RPMI7951 (cell line): ENCODE results near the gene DTYMK.

GRCh38 chr2:241095049-241095654, 6.9 kb downstream of the MTERF4 start:
- RAMPAGE, long total RNA: no peak

- RAMPAGE, long total RNA: no peak
Observed at GRCh38 chr2:241234951-241235418, 46.5 kb downstream of the ANO7 start.

DNA sequence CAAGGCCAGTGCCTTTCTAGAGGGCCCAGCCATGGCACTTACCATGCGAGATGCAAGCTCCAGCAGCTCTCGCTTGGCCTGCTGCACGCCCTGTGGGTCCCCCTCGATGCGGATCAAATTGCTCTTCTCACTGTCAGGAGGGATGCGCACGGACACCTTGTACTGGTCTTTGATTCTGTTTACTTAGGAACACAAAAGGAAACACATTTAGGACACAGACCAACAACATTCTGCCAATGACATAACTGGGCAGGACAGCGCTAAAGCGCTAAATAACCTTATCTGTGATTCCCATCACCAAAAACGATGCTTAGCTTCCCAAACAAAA, 61.3 kb downstream of the ANO7 start:
- RAMPAGE, long total RNA: no peak

- RAMPAGE, long total RNA: no peak
Observed at GRCh38 chr2:241355186-241355810, 787 bp upstream of the FARP2 start.

- RAMPAGE, long total RNA: no peak
Observed at GRCh38 chr2:241382660-241383849, 27.0 kb downstream of the FARP2 start.

GRCh38 chr2:241509242-241509896, 985 bp upstream of the STK25 start:
- RAMPAGE, long total RNA: no peak

DNA sequence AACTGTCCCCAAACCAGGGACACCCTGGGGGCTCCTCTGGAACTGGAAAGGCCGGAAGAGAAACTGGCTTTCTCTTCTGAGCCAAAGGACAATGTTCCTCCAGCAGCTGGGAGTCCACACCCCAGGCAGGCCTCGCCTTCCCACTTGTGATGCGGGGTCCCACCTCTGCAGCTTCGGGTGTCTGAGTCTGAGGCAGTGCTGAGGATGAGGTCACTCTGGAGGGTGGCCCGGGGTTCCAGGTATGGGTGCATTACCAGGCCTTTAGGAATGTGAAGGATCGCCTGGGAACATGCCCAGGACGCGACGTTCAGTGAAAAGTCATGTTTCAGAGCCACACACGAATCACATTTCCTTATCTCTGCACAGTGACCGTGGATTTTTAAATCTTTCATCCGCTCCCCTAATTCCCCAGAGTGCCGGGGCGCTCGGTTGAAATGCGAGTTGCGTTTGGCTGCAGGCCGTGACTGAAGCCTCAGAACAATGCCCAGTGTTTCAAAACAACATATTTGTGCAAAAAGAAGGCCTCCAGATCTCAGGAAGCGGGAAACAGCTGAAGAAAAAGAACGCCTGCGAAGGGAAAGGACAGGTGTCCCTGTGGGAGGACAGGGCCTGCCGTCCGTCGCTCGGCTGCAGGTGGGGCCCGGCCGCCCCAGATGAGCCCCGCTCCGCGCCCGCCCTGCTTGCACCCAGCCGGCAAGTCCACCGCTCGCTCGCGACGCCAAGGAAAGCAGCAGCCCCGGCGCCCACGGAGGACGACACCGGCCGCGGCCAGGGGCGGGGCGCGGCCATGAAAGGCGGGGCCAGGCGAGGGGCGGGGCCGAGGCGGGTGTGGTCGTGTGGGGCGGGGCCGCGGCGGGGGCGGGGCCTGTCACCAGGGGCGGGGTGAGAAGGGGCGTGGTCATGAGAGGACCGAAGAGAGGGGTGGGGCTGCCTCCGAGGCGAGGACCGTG, 17.9 kb upstream of the BOK start:
- RAMPAGE, long total RNA: no peak

DNA sequence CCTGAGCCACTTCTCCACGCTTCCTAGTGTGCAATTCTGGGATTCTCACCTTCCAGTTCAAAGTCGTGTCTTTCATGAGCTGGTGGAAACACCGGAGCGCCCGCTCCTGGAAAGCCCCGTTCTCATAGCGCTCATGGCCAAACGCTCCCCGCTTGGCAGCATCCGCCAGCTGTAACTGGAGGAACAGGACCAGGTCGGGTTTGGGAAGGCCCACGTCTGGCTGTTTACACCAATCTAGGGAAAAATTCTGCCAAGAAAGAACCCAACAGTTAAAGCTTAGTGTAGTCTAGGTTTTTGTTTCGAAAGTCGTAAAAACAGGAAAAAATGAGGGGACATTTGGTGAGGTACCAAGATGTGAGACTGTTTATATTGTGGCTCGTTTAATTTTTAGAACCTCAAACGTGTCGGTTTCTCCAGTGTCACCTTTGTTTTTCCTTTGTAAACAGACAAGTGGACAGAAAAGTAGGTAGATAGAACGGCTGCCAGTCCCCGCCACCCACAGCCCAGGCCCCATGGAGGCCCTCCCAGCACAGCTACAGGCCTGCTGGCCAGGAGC, 8.1 kb downstream of the DTYMK start:
- RAMPAGE, long total RNA: no peak

GRCh38 chr2:241686631-241687625, at the start of gene DTYMK:
DTYMK (minus strand) TSS chr2:241686815.
- RAMPAGE, long total RNA: no peak

DNA sequence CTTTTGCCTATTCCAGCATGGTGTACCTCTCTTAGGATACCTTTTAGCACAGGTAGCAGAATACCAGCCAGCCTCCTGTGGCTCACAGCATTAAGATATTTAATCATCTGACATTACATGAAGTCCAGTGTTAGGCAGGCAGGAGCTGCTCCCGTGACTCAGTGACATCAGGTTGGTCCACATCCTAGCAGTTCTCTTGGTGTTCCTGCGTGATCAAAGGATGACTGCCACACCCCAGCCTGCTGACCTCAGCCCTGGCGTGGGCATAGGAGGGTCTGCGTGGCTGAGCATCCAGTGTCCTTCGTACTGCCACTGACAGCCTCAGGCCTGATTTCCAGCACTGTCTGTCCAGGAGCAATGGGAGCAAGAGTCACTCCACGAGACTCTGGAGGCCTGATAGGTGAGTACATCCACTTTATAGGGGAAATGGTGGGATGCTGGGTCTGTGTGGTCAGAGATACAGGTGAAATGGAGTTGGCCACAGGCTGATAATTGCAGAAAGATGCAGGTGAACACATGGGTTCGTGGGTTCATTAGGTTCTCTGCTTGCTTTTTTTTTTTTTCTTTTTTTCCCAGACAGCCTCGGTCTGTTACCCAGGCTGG, 3.7 kb upstream of the DTYMK start:
- RAMPAGE, long total RNA: no peak

DNA sequence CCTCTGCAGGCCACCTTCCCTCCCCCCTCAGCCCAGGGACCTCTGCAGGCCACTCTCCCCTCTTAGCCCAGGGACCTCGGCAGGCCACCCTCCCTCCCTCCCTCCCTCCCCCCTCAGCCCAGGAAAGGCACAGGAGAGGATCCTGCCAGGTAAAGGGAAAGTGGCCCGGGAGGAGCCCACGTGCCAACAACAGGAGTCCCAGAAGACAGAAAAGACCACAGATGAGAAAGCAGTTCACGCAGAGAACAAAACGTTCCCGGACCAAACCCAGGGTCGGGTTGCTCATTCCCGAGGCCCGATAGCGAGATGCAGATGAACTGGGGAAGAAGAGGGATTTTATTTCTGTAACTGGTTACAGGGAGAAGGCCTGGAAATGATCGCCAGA, 1.0 kb upstream of the NEU4 start:
- RAMPAGE, long total RNA: no peak

DNA sequence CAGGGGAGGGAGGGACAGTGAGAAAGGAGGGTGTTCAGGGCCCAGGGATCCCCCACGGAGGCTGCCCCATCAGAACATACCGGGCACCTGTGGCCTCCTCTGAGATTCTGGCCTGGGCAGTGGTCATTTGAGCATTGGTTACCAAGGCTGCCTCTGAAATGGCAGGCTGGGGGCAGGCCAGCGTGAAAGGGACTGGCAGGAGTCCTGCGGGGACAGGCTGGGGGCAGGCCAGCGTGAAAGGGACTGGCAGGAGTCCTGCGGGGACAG, 1.5 kb downstream of the NEU4 start:
- RAMPAGE, long total RNA: no peak

GRCh38 chr2:242083966-242084399, 183.7 kb upstream of the FAM240C start:
- RAMPAGE, long total RNA: no peak